ENCODE measurements around a stretch of chr12.

DNA sequence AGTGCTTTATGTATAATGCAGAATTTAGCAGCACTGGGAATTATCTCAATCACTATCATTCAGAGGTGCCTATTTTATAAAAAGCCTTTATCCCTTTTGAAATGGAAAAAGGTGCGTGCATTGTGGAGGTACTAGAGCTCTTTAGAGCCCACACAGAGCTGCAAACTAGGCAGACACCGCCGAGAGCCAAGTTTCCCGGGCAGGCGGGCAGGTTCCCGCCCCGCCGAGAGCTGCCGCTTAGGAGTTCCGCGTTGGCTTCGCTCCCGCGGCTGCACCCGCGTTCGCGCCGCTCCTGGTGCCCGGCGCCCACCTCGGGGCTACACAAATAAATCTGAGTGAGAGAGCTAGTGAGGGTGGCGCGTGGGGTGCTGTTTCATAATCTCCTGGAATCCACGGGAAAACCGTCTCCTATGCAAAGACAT lies 753 bp downstream of the KITLG start:
- PRO-cap, 2 experiments, result no peak in any of the 2 experiments

DNA sequence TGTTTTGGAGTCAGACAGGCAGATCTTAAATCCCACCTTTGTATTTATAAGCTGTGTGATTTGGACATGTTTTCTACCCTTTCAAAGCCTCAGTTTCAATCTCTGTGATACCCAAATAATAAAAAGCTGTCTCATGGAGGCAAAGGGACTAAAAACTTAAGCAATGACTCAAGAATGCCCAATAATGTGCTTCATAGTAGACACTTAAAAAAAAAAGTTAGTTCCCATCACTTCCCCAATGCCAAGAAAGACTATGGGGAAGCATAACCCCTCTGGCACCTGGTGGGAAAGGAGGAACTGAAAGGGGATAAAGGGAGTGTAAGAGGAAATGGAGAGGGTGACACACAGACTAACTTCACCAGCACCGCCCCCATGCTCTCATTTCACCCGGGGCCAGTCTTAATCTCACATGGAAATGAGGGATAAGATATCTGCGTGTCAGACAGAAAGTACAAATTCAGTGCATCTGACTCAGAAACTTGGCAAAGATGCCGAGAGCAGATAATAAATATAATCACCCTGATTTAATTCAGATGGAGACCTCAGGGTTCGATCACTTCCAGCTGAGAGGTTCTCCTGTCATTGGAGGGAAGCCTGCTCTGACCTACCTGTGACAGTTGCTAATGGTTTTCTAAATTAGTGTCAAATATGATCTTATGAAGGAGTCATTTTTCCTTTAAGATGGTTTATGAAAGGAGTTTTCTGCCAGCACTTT lies 191.7 kb downstream of the DUSP6 start:
- PRO-cap, 2 experiments, result no peak in any of the 2 experiments

DNA sequence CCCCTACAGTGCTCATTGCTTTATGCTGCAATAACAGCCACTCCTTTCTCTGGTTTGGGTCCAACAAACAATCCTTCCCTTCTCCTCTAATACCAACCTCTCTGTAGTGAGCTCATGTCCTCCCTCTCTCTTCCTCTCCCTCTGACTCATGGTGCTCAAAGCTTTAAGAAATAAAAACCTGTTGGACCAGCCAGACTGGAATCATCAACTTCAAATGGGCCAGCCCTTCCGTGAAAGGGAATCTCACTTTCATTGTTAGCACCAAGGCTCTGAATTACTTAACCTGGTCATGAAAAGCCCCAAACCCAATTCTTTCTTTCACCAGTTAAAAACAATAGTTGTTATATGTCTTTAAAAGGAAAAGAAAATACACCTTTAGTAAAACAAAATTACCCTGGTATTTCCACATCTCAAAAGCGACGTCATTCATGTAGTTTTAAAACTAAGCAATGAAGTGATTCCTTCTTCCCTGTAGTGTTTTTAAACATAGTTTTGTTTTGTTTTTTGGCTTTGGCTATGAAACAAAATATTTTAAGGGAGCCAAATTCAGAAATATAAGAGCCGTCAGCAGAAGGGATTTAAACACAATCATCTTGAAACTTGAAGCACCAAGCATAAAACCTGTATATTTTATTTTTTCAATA lies 126.3 kb downstream of the DUSP6 start:
- PRO-cap, 2 experiments, result no peak in any of the 2 experiments

GRCh38 chr12:89328189-89329084 lies 23.9 kb downstream of the DUSP6 start:
- PRO-cap, 2 experiments, result no peak in any of the 2 experiments

DNA sequence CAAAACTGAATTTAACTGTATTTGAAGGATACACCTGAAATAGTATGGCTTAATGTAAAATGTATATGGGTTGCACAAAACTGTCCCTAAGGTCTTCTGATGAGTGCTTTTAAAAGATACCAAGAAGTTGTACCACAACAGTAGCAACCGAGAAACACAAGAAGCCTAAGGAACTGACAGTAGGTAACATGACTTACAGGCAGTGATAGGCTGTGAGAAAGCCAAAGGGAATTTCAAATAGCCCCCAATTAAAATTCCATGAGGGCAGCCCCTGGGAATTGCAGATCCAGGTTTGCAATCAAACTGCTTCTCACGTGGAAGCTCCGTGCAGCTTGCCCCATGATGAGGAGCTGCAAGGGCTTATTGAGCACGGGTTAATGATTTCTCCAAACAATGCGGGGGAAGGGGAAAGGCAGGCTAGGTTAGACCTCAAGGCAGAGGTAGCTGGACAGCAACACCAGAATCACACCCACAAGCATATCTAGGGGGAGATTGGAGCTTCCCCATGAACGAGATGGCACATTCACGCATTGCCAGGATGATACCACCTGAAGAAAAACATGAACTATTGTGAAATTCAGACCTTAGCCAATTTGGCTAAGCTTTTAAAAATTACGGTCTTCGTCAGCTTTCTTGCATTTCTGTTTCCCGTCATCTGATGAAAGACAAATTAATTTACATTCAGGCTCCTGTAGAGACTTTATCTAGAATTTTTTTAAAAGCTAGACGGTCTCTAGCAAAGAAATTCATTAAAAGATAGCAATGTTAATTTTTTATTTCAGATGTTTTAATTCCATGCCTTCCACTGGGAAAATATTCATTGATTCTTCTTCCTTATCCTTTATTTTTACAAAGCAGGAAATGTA lies 5.0 kb upstream of the DUSP6 start:
- PRO-cap, 2 experiments, result no peak in any of the 2 experiments

GRCh38 chr12:89373999-89374623 lies 21.8 kb upstream of the DUSP6 start:
- PRO-cap, 2 experiments, result no peak in any of the 2 experiments

DNA sequence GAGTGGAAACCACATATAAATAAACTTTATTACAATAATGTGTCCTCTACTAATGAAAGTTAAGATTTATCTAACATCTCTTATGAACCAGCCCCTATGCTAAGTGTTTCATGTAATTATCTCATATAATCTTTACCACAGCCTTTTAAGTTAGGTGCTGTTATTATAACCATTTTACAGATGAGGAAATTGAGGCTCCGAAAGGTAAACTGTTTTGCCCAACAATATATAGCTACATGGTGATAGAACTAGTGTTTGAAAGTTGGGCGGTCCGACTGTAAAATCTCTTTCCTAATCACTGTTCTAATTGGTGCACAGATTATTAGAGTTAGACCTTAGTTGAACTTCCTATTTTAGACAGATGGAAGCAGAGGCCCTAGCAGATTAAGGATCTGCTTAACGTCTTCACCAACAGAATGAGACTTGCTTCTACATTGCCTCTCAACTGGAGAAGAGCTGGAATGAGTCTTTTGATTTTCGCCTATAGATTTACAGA lies 30.0 kb upstream of the DUSP6 start:
- PRO-cap, 2 experiments, result no peak in any of the 2 experiments

GRCh38 chr12:89382971-89383407 lies 30.7 kb upstream of the DUSP6 start:
- PRO-cap, 2 experiments, result no peak in any of the 2 experiments

DNA sequence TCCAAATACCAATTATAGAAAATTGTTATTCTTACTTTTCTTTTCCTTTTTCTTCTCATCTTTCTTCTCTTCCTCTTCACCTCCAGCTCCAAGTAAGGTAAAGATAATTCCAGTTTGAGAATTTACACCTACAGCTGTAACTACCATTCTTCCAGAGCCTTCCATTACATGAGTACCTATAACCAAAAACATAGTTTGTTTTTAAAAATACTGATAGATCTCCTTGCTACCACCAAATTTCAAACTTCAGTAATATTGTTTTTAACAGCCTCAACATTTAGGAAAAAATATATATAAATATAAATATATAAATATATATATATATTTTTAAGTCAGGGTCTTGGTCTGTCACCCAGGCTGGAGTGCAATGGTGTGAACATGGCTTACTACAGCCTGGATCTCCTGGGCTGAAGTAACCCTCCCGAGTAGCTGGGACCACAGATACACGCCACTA lies 78.1 kb downstream of the ATP2B1 start:
- PRO-cap, 2 experiments, result no peak in any of the 2 experiments

DNA sequence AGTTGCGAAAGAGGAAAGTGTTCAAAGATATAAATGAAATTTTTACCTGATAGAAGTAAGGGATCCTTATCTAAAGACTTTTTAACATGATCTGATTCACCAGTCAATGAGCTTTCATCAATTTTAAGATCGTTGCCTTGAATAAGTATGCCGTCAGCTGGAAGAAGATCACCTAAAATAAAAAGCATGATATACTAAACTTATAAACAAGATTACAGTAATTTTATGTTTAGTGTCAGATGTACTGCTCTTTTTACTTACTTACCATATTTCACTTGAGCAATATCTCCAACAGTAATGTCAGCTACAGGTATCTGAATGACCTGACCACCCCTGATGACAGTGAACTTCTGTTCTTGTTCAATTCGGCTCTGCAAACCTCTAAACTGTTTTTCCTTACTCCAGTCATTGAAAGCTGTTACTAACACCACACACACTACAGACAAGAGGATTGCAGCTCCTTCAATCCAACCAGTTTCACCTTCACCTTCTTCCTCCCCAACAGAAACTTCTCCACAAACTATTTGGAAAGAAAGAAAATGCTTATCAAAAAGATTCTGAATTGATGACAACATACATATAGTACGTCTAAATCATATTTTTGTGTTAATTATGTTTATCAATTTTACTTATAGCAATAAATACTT lies 73.8 kb downstream of the ATP2B1 start:
- PRO-cap, 2 experiments, result no peak in any of the 2 experiments

DNA sequence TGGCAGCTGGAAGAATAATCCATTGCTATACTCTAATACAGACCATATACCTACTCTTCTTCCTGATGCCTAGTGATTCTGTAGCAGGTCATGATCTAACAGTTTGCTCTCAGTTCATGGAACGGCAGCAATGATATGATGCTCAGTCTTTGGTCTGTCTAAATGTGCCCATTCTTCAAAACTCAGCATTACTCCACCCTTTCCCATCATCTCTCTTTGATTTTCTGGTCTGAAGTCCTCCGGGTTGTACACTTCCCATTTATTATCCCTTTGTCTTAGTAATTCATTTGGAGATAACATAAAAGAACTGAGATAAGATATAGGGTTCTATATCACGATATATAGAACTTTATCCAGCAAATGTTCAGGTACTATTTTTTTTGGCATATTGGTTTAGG lies 7.6 kb downstream of the ATP2B1 start:
- PRO-cap, 2 experiments, result no peak in any of the 2 experiments

DNA sequence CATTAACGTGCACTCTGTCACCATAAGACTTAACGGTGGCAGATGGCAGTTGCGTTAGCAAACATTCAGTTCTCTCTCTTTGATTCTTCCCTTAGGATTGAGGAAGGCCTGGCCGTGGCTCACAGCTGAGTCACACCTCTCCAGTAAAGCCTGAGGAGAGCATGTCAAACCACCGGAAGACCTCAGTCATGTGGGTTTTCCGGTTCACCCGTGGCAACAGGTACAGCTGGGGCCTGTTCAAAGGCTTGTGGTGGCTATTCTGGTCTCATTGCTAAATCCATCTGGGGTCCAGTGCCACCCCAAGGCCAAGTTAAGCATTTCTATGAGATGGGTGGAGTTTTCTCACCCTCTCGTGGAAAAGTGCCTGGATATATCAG lies 545.1 kb upstream of the ATP2B1 start:
- PRO-cap, 2 experiments, result no peak in any of the 2 experiments

DNA sequence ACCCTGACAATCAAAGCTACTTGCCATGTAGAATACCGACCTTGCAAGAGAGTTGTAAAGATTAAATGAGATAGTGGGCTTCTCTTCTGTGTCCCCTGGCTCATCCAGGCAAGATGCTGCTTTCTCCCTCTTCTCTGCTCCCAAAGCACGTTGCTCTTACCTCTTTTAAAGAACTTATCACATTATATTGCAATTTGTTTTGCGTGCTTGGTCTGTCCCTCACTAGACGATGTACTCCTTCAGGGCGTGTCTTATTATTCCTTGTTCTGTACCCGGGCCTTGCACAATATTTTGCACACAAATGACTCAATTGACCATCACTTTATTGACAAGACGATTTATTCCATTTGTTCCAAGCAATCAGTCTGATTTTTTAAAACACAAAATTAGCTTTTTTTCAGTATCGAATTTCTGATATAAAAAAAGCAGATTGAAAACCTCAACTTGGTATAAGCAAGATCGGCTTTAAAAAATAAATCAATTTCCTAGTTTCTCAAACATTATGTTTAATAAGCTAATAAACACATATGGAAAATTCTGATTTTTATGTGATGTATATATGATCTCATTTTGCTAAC lies 3.2 kb downstream of the DCN start:
- PRO-cap, 2 experiments, result no peak in any of the 2 experiments

DNA sequence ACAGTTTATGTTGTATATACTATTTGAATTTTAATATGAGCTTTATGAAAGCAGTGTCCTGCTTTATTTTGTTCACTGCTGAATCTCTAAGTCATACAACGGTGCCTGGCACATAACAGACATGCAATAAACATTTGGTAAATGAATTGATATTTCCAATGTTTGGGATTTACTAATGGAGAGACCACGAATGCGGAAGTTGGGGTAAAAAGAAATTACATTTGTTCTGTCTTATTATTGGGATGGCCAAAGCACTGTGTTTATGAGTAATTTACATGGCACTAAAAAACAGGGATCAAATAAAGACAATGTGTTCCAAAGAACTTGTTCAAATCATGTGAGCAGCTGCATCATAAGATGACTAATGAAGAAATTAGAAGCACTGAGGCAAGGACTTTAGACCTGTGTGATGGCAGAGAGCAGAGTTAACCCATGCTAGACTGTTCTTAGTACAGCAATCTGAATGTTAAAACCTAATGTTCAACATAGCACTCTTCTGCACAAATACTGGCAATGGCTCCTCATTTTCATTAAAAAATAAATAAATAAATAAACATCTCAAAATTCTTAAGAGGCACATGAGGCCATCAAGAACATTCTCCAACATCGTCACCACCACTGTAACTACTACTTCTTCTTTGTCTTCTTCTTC lies 34.2 kb upstream of the DCN start:
- PRO-cap, 2 experiments, result no peak in any of the 2 experiments

DNA sequence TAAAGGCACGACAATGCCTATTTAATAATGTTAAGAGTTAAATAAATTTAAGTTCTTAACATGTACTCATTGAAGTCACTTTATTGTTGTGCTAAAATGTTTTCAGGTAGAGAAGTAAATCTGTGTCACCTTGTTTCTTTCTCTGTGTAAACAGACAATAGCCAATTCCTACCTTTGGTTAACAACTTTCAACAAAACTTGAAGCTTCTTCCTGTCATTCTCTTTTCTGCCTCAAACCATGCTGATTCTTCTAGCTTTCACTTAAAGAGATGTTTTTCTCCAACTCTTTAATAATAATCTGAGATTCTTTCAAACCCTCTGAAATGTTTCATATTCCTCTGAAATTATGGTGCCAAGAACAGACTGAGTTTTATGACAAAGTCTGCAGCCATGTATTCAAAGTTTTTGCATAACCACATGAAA lies 59.0 kb upstream of the DCN start:
- PRO-cap, 2 experiments, result no peak in any of the 2 experiments

- PRO-cap, 2 experiments, result peak in 2 of 2 experiments; most common plus-strand start chr12:92185368 (in 1); most common minus-strand start chr12:92185303 (in 1)
These were observed 39.6 kb upstream of the BTG1 start for GRCh38 chr12:92185176-92185673.

DNA sequence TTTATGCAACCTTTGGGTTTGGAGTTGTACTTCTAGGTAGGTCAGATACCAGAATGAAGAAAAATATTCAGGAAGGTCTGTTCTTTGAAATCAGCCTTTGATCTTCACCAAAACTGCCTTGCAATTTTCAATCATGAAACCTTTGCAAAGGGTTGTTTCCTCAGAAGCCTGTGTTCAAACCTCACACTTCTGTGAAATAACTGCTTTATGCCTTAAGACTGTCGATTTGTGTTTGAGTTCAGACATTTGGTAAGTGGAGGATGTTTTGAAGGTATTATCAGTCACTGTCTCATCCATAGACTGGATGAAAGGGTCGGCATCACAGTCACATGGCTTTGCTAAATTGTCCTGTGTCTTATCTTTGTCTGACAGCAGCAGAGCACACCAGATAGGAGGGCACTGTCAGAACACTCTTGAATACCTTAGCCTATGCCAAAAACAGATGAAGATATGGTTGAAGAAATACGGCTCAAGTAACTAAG lies 233.3 kb upstream of the BTG1 start:
- PRO-cap, 2 experiments, result peak in 2 of 2 experiments; most common plus-strand start position 377 of the sequence (in 1); most common minus-strand start position 209 of the sequence (in 1)

DNA sequence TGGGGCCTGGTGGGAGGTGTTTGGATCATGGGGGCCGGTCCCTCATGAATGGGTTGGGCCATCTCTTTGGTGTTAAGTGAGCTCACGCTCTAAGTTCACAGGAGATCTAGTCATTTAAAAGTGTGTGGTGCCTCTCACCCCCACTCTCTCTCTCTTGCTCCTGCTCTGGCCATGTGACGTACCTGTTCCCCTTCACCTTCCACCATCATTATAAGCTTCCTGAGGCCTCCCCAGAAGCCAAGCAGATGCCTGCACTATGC lies 141.7 kb upstream of the PLEKHG7 start:
- PRO-cap, 2 experiments, result no peak in any of the 2 experiments

DNA sequence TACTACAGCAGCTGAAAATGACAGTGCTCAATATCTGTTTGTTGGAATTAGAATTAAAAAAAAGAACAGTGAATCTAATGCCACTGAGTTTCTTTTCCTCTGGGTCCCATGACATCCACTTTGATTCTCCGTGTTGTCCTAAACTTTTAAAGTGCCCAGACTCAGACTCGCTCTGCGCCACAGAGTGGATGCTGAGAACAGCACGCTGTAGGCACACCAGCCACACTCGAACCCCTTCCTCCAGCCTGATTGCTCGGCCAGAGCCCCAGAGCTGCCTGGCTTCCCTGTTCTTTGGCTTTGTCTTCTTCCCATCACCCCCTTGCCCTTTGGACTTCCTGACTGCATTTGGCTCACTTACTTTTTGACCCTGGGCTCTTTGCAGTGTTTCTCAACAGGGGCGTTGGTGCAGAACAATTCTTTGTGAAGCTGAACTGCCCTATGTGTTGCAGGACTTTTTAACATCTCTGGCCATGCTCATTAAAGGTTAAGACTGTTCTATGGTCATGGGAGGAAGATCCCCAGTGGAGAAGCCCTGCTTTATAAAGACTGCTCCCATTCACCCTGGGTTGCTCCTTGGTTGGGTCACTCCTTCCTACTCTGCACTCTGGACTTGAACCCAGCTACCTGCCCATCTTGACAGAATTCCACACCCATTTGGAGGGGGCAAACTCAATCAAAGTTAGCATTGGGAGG lies 127.9 kb upstream of the PLEKHG7 start:
- PRO-cap, 2 experiments, result no peak in any of the 2 experiments

DNA sequence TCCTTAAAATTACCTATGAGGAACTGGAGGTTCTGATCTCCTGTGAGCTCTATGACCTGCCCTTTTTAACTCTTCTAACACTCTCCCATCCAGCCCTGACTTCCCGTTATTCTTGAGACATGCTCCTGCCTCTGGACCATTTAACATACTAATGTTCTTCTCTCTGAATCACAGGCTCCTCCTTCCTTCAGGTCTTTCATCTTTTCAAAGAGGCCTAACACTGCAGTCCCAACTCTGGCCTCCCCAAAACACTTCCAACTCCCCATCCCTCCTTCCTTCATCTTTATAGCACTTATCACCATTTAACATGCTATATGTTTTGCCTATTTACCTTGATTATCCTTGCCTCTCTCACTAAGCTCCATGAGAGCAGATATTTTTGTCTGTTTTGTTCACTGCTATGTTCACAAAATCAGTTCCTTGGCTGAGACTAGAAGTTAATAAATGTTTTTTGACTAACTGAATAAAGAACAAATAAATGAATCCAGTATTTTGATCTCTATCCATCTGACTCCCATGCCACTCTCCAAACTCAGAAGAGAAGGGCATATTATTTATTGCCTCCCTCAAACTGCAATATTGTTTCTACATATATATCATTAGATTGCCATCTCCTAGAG lies 104.5 kb downstream of the EEA1 start:
- PRO-cap, 2 experiments, result no peak in any of the 2 experiments

Data from helper T cell (primary cell).